Measurements from ENCODE around the genes ACADS, P2RX7 and RNF34.

DNA sequence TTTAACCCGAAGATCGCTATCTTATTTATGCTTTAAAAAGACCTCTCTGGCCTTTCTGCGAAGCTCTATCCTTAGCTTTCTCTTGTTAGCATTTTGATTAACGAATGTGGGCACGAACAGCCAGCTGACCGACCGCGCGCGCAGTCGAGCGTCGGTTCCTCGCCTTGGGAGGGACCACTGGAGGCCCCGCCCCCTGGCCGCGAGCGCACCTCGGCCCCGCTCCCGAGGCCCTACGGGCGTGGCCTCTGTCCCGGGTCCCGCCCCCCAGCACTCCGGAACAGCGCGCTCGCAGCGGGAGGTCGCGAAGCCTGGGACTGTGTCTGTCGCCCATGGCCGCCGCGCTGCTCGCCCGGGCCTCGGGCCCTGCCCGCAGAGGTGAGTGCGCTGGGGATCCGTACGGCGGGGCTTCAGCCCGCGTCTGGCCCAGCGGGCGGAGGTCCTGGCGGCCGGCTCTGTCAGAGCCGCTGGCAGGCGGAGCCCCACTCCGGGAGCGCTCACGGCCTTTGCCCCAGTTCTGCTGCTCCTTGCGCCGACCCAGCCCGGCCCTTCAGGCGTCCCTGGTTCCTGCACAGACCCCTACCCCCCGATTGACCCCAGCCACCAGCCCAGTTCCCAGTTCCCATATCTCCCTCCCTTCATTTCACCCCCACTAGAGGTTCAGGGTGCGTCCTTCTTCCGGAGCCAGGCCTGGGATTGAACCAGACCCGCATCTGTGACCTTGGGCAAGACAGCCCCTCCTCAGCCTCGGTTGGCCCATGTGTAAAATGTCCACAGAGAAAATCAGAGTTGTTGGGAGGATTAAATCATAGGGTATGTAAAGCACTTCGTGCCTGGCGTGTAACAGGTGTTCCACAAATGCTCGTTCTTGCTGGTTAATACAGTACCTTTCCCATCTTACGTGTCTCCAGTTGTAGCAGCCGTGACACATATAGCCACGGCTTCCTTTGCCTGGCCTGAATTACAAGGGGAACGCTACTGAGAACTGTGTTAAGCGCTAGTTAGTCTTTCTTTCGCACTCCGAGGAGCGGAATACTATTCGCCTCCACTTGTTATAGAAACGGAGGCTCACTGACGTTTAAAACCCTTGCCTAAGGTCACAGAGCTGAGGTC, at the start of gene ACADS:
ACADS (plus strand) TSS at position 270 of the 1,110 bp plus-strand sequence.
- PRO-cap = unidirectional peak, plus-strand start at position 275 of the sequence
- CAGE, long polyA plus RNA = no peak

DNA sequence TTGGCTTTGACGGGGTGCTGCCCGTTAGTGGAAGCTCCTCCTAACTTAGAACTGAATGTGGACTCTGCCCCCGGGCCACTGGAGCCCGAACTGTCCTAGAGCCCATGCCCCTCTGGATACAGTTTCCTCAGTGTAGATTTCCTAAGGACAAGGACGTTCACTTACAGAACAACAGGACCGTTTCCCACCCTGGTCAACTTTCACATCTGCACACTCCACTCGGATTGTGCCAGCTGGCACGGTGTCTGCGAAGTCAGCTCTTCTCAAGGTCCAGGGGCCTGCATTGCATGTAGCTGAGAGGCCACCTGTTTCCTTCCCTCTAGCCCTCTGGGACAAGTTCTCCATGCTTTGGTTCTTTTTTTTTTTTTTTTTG, 16.5 kb downstream of the ACADS start:
- PRO-cap = no peak
- CAGE, long polyA plus RNA = no peak

GRCh38 chr12:120759750-120760722, 34.4 kb downstream of the ACADS start:
- PRO-cap = no peak
- CAGE, long polyA plus RNA = no peak

DNA sequence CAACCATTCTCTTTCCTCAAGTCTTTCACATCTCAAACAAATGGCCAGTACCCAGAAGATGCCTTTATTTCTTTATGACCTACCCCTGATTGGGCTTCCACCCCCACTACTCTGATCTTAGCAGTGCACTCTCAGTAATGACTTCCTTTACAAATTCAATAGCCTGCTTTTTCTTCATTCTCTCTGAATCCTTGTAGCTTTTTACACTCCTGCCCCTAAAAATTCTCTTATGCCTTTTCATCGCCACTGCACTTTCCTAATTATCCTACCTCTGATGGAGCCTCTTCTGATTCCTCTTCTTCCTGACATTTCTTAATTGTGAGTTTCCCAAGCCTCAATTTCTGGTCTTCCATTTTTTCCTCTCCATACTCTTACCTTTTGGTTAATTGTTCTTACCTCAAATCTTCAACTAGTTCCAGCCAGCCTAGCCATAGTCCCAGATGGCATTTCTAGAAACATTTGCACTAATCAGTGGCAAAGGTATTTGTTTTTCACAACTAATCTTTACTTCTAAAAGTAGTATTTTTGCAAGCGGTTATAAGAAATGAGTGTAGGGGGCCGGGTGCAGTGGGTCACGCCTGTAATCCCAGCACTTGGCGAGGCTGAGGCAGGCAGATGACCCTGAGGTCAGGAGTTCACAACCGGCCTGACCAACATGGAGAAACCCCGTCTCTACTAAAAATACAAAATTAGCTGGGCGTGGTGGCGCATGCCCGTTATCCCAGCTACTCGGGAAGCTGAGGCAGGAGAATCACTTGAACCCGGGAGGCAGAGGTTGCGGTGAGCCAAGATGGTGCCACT, 10.5 kb downstream of the SPPL3 start:
- PRO-cap = no peak
- CAGE, long polyA plus RNA = no peak

GRCh38 chr12:120903233-120904203, 640 bp downstream of the SPPL3 start:
- PRO-cap = bidirectional peak, plus-strand start at chr12:120903631, minus-strand start at chr12:120903389; bidirectional peak, plus-strand start at chr12:120904137, minus-strand start at chr12:120904022
- CAGE, long polyA plus RNA = no peak

GRCh38 chr12:120955289-120955652, 23.1 kb upstream of the HNF1A start:
- PRO-cap = no peak
- CAGE, long polyA plus RNA = no peak

- PRO-cap = no peak
- CAGE, long polyA plus RNA = no peak
Measured at GRCh38 chr12:121116877-121117263, 15.8 kb upstream of the P2RX7 start.

- PRO-cap = no peak
- CAGE, long polyA plus RNA = no peak
Measured at GRCh38 chr12:121128096-121128680, 4.5 kb upstream of the P2RX7 start.

GRCh38 chr12:121129492-121130030, 3.1 kb upstream of the P2RX7 start:
- PRO-cap = bidirectional peak, plus-strand start at chr12:121129578, minus-strand start at chr12:121129307
- CAGE, long polyA plus RNA = no peak

DNA sequence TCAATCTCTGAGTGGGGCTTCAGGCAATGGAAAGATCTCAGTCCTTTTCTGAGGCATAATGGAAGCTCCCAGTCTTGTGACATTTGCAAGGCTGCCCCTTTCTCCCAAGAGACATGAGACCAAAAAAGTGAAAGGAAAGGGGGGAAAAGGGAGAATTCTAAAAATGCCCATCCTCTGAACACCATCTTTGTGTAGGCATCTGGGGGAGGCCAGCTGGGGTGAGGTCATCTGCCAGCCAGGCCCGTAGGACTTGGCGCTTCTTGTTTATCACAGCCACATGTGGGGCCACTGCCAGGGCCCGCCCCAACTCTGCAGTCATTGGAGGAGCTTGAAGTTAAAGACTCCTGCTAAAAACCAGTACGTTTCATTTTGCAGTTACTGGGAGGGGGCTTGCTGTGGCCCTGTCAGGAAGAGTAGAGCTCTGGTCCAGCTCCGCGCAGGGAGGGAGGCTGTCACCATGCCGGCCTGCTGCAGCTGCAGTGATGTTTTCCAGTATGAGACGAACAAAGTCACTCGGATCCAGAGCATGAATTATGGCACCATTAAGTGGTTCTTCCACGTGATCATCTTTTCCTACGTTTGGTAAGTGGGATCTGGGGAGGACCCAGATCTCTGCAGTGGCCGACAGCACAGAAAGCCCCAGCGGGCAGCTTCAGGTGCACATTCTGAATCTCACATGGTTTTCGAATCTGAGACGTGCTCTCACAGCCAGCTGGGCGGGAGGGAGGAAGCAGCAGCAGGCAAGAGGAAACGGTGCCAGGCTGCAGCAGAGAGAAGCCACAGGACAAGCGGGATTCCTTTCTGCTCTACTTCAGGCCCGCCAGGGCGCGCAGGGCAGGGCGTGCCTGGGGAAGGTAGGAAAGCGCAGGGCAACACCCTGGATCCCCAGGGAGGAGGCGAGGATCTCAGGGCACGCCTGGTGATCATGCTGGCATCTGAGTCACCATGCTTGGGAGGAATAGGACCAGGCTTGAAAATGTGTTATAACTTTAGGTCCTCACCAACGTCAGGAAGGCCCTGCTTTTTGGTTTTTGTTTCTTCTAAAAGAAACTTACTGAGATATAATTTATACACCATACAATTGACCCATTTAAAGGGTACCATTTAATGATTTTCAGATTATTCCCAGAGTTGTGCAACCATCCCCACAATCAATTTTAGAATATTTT, at the start of gene P2RX7:
P2RX7 (plus strand) TSS at position 363 of the 1,169 bp plus-strand sequence.
- PRO-cap = no peak
- CAGE, long polyA plus RNA = no peak

DNA sequence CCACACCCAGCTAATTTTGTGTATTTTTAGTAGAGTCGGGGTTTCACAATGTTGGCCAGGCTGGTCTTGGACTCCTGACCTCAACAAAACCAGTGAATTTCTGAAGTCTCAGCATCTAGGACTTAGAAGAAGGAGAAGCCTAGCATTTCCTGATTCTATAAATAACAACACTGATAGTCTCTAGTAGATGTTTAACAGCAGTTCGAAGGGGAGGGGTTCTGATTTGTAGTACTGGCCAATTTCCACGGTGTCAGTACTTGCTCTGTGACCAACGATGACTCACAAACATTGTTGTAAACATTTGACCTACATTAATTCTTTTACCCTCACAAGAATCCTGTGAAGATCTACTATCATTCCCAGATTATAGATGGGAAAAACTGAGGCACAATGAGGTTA, 5.0 kb downstream of the P2RX4 start:
- PRO-cap = no peak
- CAGE, long polyA plus RNA = no peak

GRCh38 chr12:121400036-121400239, at the start of gene RNF34:
Gene RNF34, plus strand, starts transcription at chr12:121400118.
- PRO-cap = bidirectional peak, plus-strand start at chr12:121400129, minus-strand start at chr12:121399897
- CAGE, long polyA plus RNA = no peak

DNA sequence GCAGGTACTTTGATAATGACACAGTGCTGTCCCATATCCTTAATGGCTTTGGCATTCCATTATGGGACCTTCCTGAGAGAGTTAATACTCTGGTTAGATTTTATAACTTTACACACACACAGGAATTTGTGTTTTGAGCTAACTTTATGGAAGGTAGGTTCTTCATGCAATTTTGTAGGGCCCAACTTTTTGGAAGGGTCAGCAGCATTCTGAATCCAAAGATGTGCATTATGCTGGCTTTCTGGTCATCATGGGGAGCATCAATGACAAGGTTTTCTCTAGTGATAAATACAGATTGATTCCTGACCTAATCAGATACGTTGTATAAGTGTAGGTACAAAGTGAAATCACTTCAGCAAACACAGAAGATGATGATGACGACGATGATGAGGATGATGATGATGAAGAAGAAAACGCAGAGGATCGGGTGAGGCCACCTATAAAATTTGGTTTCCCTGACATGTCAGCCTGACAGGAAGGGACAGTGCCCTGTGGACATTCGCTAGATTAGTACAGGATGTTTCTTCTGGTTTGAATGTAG, 20.1 kb downstream of the RNF34 start:
- PRO-cap = no peak
- CAGE, long polyA plus RNA = no peak

DNA sequence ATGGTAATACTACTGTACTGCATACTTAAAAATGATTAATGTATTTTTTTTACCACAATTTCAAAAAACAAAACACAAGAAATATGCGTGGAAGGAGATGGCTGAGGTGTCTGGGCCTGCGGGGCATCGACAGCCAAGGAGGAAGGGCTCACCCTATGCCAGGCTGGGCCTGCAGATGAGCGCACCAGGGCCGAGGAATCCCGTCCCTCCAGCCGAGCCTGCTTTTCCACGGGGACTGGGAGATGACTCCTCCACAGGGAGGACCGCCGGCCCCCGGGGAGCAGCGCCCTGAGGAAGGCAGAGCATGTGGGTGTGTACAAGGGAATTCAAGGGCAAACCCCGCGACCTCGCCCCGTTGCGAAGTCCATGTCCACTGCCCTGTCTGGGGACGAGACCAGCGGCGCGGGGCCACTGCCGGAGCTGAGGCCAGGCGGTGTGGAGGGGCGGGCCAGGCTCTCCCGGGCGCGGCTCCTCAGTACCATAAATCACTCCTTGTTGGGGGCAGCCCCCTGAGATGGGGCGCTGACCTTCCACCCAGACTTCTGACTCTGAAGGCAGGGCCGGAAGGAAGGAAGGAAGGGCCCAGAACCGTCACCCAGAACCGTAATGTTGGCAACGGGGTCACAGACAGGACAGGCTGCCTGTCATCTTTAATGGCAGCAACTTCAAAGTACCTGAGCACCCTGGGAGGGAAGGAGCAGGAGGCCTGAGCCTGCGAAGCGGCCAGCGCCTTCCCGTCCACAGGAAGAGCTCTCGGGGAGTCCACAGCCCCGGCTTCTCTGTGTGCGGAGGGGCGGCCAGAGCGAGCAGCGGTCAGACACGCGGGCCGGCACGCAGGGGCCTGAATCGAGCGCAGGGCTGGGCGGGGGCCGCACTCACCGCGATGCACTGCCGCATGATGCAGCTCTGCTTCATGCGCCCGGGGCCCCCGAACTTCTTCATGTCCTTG, 52.6 kb downstream of the RNF34 start:
- PRO-cap = no peak
- CAGE, long polyA plus RNA = no peak

DNA sequence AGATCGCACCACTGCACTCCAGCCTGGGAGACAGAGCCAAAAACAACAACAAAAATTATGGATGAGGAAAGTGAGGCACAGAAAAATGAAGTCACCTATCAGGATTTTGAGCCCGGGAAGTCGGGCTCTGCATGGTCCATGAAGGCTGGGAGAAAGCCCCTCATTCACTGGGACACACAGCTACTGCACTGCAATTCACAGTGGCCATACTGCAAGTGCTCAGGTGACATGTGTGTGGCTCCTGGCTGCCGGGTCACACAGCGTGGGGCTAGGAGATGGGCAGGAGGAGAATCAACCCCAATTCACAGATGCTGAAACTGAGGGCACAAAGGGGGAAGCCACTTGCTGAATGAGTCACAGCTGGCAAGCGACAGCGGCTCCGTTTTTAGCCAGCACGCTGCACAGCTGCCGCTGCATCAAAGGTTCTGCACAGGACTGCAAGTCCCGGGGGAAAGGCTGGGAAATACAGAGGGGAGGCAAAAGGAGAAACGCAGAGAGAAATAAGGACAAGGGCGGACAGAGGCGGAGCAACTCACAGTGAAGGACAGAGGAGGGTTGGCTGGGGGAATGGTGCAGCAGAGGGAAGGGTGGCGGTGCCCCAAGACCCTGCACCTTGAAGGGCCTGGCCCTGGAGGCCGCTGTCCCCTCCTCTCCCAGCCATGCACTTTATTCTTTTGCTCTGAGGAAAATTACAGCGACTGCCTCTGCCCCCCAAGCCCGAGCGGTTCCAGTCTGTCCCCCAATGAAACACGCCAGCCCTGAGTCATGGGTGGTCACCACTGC, 57.8 kb downstream of the KDM2B start:
- PRO-cap = no peak
- CAGE, long polyA plus RNA = no peak

- PRO-cap = bidirectional peak, plus-strand start at chr12:121536399, minus-strand start at chr12:121536204
- CAGE, long polyA plus RNA = no peak
Measured at GRCh38 chr12:121535796-121536334, 45.0 kb downstream of the KDM2B start.

- PRO-cap = bidirectional peak, plus-strand start at chr12:121580390, minus-strand start at chr12:121580252; bidirectional peak, plus-strand start at chr12:121580511, minus-strand start at chr12:121580454
- CAGE, long polyA plus RNA = start-site peak on the minus strand at chr12:121580183-121580336, 26 and 25 reads in 2 replicates
Measured at GRCh38 chr12:121579870-121580878, 649 bp downstream of the KDM2B start.

DNA sequence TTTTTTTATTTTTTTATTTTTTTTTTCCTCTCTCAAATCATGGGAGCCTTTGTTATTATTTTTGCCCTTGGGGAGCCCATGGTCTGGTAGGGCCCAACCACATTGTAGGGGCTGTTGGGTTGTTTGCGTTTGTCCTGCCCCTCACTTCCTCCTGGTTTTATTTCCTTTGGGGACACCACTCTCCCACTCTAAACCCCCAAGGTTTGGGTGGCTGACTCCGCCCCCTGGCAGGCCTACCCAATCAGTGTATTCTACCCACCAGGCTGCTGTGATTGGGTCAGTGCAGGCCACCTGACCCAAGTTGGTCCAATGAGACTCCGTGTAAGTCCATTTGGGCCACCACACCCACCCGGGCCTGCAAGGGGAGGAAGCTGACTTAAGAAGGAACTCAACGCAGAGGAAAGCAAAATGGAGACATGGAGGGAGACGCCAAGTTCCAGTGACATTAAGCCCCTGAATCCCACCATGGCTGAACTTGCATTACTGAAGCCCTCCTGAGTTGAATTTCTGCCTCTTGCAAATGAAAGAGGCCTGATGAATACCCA, 5.6 kb downstream of the MORN3 start:
- PRO-cap = bidirectional peak, plus-strand start at position 406 of the sequence, minus-strand start at position 159 of the sequence
- CAGE, long polyA plus RNA = no peak

DNA sequence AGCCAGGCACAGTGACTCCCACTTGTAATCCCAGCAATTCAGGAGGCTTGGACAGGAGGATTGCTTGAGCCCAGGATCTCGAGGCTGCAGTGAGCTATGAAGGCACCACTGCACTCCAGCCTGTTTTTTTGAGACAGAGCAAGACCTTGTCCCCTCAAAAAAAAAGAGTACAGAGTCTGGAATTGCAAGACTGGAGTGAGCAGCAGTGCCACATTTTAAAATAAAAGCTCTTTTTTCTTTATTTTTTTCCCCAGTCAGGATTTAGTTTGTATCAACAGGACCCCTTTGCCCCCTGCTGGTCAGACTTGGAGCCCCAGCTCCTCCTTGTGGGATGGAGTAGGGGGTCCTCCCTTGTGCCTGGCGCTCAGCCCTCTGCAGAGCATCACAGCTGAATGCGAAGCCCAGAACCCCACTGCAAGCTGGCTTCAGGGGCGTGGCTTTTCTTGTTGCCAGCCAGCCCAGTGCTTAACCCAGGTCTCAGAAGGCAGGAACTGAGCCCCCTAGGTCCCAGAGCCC, 829 bp downstream of the MORN3 start:
- PRO-cap = no peak
- CAGE, long polyA plus RNA = no peak

GRCh38 chr12:121777445-121778022, 16.0 kb downstream of the RHOF start:
- PRO-cap = no peak
- CAGE, long polyA plus RNA = no peak

All from B cell (primary cell).